Myometrial cell (primary cell): ENCODE results near the genes CDH12 and DROSHA.

DNA sequence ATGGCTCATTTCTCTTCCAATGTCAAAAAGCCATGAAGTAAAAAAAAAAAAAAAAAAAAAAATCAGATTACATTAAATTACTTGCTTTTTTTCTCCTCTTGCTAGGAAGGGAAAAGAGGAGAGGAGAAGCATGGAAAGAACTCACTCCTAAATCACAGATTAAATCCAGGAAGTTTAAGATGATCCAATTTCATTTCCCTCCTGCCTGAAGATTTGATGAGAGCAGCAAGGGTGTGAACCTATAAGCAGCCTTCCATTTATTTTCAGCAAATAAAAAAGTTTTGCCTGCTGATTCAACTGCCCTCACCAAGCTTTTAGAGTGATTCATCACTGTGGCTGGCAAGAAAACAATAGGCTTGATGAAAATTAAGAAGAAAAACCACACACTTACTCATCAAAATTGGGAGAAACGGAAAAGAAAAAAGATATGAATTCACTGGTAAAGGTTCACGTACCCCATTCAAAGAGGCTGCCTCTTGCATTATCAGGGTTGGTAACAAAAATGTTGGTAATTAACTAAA is 19.7 kb downstream of the MYO10 start:
- RAMPAGE, long total RNA, result no peak

DNA sequence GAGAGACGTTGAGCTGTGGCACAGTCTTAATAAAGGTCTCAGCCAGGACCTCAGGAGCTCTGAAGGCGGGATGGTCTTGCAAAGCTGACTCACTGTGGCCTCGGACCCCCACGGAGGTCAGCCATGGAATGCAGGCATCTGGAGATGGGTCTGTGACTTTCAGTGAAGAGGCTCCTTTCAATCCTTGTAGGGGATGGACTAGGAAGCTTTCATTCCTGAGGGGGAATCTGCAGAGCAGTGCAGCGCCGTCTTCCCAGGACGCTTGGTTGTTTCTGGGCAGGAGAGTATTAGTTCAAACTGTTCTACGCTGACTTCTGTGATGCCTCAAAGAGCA is 65.7 kb upstream of the BASP1 start:
- RAMPAGE, long total RNA, result no peak

DNA sequence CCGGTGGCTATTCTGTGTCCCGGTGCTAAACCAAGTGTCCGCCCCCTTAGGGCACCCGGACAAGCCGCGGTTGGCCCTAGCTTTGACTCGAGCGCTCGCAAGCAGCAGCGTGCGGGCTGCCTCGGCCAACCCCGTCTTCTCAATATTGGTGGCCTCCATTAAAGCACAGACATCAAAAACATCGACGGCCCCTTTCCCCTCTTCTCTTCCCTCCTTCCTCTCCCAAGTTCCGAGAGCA is 1.1 kb upstream of the BASP1 start:
- RAMPAGE, long total RNA, result no peak

- RAMPAGE, long total RNA, result no peak
These were observed 48.0 kb downstream of the H3Y2 start for GRCh38 chr5:17443803-17444258.

- RAMPAGE, long total RNA, result no peak
These were observed 584.8 kb downstream of the CDH18 start for GRCh38 chr5:19403272-19403594.

DNA sequence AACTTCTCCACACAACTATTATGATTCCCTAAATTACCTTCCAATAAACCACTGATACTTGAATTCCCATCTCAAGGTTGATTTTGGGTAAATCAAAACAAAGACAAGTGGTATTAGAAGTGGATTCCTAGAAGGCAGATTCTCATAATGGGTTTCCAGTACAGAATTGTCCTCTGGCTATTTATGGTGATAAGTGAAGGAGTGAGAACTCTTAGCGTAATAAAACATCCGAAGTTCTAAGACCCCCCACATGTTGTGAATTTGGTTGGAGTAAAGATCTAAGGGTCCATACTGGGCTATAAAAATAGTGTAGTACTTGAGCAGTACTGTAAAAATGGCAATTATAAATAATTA is 627.5 kb upstream of the CDH18 start:
- RAMPAGE, long total RNA, result no peak

GRCh38 chr5:22853145-22853675 is at the start of gene CDH12:
Gene CDH12 (minus strand): TSS chr5:22853344.
- RAMPAGE, long total RNA, result no peak

DNA sequence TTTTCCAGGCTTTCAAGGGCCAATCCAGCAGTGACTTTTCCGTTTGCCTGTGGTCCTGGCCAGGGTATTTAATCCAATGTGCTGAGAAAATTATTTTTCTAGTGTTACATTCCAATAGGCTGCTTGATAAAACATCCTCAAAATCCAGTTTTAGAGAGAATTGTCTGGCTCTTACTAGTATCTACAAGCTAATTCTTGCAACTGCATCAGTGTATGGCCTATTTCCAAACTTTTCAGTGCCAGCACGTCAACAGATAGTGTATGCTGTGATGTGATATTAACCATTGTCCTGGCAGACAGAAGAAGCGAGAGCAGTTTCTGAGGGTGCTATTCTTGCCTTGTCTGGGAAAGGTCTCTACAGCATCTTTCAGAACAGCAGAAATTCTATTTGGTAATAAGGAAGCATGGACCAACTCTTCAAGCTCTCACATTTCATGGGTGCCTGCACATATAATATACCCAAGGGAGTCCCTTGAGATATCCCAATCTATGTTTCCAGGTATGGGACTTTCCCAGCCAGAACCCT is 174.2 kb upstream of the CDH12 start:
- RAMPAGE, long total RNA, result no peak

DNA sequence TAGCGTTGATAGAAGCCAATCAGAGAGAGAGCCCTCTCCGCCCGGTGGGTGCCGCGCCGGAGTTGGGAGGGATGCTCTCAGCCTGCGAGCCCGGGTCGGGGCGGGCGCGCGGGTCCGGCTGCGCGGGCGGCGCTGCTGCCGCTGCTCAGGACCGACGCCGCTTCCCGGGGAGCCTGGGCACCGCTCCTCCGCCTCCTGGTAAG is 359 bp downstream of the CDH6 start:
- RAMPAGE, long total RNA, result no peak

DNA sequence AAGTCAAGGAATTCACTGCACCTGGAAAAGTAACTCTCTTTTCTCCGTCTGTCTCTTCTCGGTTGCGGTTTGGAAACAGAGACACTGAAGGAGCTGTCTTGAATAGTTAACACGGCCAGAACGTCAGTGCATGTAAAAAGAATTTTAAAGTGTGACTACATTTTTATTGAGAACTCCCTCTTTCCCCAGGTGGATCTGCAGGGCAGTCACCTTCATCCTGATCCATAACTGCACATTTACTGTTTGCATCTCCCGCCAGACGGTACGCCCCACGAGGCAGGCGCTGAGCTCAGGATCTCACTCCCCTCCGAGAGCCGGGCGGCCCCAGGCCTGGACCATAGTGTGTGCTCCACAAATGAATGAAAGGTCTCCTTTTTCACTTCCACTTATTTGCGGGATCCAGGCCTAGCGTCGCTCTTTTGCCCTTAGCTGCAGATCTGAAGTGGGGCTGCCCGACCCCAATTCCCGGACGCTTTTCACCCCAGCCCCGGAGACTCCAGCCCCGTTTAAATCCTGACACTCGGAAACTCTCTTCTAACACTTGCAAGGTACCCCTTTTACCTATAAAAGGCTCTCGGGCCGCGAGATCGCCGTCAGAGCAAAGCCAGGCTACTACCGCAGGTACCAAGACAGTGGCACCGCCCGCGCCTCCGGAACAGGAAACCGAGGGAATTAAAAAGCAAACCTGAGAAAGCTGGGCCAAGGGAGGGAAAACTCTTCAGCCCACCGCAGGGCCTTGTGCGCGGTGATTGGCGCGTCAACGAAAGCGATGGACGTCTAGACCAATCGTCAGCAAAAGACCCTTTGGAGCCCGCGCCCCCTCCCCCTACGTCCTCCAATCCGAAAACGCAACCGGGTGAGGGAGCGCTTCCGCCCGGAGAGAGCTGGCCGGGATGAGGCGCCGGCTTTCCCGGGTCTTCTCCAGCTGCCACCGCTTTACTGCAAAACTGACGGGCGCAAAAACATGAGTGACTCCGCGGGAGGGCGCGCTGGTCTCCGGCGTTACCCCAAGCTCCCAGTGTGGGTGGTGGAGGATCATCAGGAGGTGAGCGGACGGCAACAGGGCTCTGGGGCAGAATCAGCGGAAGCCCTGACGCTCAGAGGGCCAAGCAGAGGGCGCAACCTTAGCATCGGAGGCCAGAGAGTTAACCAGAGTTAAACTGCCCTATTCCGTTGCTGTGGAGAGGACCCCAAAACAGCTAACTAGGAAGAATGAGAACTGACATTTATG is at the start of gene DROSHA:
Gene DROSHA, minus strand, starts transcription at position 665 of the 1,231 bp plus-strand sequence.
- RAMPAGE, long total RNA, result start-site peak on the plus strand centred at position 873 of the sequence, 37 bp wide, 307 and 314 reads in 2 replicates

GRCh38 chr5:31916307-31916719 is 257.8 kb downstream of the GOLPH3 start:
- RAMPAGE, long total RNA, result no peak

DNA sequence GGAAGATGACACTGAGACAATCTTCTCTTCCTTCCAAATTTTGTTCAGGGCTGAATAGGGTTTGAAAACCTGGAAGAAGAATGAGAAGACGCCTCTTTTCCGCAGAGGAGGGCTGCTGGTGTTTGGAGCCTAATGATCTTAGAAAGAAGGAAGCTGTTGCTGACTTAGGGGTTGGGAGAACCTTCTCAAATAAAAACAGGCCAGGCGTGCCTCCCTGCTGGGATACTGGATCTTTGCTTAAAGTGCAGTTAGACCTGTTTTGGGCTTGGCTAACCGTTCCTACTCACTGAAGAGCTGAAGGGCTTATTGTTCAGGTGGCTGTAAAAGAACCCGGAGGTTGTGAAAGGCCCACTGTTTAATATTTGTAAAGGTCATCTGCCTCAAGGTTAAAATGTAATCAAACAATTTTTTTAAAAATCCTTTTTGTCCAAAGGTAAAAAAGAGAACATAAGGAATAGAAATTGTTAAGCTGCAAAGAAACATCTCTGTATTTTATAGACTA is 18.4 kb upstream of the MTMR12 start:
- RAMPAGE, long total RNA, result no peak

GRCh38 chr5:32396981-32397365 is 47.6 kb downstream of the ZFR start:
- RAMPAGE, long total RNA, result no peak

GRCh38 chr5:32402269-32402859 is 42.2 kb downstream of the ZFR start:
- RAMPAGE, long total RNA, result no peak

- RAMPAGE, long total RNA, result no peak
These were observed 845 bp downstream of the ZFR start for GRCh38 chr5:32443386-32444404.

DNA sequence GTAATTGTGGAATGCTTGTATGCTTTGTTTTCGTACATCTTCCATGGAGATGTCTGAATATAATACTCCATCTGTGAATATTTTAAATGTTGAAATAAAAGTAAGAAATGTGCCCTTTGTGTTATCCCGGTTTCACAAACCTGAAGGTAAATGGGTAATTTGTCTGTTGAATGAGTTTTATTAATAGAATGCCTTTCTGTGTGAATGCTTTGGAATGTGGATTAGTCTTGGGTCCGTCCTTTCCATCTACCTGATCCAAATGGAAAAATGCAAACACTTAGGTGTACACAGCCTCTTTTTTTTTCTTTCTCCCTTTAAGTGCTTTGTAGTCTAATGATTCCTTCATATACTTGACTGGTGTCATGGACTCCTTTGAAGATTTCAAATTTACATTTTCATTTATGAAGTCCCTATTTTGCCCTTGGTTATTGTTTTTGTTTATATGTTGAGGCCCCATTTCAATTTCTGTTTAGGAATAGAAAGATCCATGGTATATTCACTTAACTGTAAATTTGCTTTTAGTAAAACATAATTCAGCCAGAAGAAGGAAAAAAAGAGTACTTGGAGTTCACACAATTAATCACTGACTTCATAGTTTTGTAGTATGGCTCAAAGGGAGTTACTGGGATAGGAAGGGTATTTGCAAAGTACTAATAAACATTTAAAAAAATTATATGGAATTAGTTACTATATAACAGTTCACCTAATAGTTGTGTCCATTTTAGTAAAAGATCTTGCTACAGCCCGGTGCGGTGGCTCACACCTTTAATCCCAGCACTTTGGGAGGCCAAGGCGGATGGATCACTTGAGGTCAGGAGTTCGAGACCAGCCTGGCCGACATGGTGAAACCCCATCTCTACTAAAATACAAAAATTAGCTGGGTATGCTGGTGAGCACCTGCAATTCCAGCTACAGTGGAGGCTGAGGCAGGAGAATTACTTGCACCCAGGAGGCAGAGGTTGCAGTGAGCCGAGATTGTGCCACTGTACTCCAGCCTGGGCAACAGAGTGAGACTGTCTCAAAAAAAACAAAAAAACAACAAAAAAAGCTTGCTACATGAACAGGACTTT is 18.9 kb downstream of the SUB1 start:
- RAMPAGE, long total RNA, result no peak

GRCh38 chr5:32711634-32712726 is 859 bp downstream of the NPR3 start:
- RAMPAGE, long total RNA, result no peak

DNA sequence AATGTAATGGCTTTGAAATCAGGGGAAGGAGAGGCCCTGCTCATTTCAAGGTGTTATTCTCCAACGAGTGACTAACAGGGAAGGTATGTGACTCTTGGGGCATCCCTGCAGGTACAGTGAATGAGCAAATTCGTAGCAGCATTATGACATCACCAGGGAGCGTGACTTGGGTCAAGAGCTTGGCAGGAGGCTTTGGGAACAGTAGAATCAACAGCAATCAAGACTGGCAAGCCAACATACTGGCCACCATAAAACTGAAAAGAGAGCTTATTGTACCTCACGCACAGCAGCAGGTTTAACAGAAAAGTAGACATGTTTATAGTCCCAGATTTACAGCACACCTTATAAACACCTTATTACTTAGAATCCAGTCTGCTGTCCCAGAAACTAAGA is 297.6 kb downstream of the NPR3 start:
- RAMPAGE, long total RNA, result no peak

DNA sequence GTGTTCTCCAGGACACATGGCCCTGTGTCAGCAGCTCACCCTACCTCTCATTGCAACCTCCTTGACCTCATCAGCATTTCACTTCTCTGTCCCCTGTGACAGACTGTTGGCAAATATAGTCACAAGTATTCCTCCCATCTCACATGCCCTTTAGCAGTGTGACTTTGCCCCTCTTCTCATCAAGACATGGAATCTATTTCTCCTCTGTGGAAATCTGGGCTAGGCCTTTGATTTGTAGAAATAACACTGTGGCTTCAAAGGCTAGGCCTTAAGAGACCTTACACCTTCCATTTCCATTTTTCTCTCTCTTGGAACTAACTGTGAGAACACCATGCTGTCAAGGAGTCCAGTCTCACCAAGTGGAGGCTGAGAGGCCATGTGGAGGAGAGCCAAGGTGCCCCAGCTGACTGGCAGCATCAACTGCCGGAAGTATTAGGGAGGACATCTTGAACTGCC is 149.3 kb upstream of the TARS1 start:
- RAMPAGE, long total RNA, result no peak

- RAMPAGE, long total RNA, result no peak
These were observed 950 bp upstream of the TARS1 start for GRCh38 chr5:33439774-33440256.